ENCODE data around the genes PNPLA6, MCEMP1, CD209, ELAVL1 and FBN3.

DNA sequence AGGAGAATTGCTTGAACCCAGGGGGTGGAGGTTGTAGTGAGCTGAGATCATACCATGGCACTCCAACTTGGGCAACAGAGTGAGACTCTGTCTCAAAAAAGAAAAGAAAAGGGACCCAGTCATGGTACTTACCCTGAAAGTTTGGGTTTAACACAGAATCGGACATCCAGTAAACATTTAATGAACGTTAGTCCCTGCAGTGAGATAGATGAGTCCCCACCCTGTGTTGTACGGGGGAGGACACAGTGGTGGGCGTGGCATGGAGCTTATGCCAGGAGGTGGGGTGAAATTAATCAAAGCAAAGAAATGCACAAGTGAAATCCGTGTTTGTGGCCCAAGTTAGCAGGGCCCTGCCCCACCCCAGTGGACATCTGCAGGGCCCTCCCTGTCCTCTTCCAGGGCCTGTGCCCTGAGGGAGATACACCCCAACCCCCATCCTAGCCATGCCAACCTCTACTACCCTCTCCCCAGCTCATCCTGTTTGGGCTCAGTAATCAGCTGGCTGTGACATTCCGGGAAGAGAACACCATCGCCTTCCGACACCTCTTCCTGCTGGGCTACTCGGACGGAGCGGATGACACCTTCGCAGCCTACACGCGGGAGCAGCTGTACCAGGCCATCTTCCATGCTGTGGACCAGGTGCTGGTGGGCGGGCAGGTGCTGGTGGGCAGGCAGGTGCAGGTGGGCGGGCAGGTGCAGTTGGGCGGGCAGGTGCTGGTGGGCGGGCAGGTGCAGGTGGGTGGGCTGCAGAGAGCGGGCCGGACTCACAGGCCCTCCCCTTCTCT lies 3.7 kb downstream of the MCOLN1 start:
- PRO-cap: no peak

DNA sequence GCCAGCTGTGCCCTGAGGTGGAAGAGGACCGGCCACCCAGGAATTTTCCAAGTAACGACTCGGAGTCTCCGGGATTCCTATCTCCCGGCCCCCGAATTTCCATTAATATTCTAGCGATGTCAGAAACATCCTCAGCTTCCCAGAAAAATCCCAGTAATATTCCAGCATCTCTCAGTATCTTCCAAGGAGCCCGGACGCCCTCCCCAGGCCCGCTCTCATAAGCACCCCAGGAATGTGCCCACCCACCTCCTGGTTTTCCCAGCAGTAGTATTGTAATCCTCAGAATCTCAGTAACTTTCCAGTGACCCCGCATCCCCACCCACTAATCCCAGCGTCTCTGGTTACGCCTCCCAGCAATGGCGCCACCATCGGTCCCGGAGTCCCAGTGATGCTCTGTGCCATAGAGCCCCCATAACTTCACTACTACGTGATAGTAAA lies 1.1 kb upstream of the PNPLA6 start:
- PRO-cap: bidirectional peak, plus-strand start at position 356 of the sequence, minus-strand start at position 158 of the sequence

DNA sequence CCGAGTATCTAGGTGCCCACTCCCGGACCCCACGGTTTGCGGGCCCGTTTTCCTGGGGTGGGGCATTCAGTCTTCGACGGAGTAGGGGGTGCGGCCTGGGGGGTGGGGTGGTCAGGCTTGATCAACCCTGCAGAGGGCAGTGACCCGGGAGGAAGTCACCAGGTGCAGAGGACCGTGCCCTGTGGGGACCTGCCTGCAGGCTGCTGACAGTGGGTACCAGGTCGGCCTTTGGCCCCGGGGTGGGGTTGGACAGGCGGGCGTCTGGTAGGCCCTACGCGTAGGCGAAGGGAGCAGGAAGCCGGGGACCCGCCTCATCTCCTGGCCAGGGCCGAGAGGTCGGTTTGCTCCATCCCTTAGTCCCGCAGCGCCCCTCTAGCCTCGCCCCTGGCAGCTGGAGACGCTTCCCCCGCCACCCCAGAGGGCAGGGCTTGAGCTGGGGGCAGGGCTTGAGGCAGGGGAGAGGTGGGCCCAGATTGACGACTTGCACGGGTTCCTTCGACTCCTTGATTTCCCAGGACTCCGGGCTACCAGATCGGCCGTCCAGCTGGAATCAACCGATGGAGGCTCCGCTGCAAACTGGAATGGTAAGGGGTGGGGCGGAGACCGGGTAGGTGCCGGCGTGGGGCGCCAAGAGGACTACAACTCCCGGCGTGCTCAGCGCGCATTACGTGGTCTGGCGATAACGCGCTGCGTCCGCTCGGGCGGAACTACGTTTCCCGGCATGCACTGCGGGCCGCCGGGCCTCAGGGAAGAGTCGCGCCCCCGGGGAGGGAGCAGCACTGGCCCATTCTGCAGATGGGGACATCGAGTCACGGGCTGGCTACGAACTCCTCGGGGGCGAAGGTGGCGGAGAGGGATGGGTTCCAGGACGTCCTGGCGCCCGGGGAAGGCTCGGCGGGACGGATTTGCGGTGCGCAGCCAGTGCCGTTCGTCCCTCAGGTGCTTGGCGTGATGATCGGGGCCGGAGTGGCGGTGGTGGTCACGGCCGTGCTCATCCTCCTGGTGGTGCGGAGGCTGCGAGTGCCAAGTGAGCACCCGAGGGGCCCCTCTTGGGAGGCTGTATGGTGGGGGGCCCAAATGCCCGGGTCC lies at the start of gene PNPLA6:
PNPLA6 (plus strand) TSS at position 724 of the 1,089 bp plus-strand sequence.
- PRO-cap: bidirectional peak, plus-strand start at position 726 of the sequence, minus-strand start at position 583 of the sequence

- PRO-cap: no peak
Measured at GRCh38 chr19:7553483-7553960, 18.0 kb downstream of the PNPLA6 start.

GRCh38 chr19:7611647-7612004 lies 16.0 kb downstream of the CAMSAP3 start:
- PRO-cap: no peak

GRCh38 chr19:7648340-7648906 lies 11.5 kb downstream of the STXBP2 start:
- PRO-cap: no peak

DNA sequence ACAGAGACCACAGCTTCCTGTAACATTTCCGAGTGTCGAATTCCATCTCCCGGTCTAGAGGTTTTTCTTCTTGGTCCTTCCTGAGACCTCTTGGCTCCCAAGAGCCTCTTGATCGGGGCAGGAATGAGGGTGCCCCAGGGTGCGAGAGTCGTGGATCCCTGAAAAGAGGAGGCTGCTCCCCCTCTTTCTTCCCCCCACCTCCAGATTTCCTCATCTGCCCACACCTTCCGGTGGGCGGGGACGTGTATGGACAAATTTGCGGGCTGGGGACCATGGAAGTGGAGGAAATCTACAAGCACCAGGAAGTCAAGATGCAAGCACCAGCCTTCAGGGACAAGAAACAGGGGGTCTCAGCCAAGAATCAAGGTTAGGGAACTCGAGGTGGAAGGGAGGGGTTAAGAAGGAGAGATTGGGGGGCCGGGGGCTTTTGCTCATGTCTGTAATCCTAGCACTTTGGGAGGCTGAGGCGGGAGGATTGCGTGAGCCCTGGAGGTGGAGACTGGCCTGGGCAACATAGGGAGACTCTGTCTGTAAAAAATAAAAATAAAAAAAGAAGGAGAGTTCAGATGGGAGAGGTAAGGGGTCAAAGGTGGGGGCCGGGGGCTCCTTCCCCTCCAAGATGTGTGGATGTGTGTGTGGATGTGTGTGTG lies at the start of gene MCEMP1:
MCEMP1 (plus strand) TSS at position 281 of the 650 bp plus-strand sequence.
- PRO-cap: no peak

- PRO-cap: no peak
Measured at GRCh38 chr19:7678741-7680002, 1.5 kb upstream of the TRAPPC5 start.

DNA sequence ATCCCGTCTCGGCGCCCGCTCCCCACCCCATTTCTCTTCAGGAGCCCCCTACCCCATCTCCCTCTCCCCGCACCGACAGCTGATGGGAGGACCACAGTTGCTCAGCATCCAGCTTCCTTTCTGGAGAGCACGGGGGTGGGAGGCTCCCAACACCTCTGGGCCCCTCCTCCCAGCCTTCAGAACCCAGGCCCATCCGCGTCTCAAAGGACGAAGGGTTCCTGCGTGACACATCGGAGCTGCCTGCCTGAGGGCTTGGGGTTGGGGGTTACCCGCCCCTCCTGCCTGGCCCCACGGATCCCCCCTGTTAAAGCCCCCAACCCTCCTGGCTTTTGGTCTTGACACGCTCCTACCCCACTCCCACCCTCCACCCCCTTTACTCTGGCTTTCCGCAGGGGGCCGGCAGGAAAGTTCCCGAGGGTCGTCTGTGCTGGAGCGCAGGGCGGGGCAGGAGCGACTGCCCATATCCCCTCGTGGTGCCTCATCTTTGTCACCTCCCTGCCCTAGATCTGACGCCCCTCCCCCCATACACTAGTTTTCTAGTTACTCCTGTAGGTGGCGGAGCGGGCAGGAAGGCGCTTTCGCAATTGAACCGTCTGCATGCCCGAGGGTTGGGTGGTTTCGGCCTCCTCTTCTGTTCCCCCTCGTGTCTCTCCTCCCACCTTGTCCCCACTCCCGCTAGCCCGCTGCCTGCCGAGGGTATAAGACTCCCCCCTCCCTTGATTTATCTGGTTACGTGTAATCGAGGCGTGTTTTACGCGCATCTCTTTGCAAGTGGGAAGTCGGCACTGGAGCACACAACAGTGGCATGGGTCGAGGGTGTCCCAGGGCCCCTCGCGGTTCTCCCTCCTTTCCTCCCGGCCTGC lies 929 bp downstream of the TRAPPC5 start:
- PRO-cap: no peak

DNA sequence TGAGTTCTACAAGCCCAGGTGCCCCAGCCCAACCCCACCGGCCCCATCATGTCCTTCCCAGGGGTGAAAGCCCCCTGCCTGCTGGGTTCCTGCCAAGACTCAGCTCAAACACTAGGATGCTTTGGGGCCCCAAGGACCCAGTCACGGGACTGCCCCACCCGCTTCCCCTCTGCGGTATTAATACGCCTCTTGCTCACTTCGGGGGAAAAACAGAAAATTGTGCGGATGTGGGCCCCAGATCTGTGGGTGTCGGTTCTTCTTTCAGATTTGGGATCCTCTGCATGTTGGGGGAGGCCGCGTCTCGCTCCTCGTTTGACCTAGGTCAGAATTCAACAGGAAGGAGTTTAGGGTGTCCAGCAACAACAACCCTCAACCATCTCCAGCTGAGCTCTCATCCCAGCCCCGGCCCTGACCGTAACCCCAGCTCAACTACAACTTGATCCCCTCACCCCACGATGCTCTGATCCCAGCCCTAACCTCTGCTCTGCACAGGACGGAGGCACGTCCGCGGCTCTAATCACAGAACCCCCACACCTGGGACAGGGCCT lies 3.8 kb upstream of the FCER2 start:
- PRO-cap: unidirectional peak, plus-strand start at position 347 of the sequence

DNA sequence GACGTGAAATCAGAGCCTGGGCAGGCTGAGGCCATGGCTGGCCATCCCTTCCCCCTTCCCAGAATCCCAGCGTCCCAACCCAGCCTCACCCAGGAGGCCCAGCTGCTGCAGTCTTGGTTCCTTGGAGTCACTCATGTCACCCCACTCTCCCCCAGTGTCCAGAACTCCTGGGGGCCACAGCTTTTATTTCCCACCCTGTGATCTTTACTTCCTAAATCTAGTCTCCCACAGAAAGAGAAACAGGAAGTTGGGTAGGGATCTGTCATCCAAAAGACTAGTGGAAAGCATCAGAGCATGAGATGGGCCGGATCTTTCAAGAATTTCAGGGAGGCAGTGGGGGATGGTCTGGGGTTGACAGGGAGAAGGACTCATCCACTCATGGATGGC lies at the start of gene CD209:
CD209 (minus strand) TSS at position 158 of the 387 bp plus-strand sequence.
- PRO-cap: unidirectional peak, minus-strand start at position 159 of the sequence

DNA sequence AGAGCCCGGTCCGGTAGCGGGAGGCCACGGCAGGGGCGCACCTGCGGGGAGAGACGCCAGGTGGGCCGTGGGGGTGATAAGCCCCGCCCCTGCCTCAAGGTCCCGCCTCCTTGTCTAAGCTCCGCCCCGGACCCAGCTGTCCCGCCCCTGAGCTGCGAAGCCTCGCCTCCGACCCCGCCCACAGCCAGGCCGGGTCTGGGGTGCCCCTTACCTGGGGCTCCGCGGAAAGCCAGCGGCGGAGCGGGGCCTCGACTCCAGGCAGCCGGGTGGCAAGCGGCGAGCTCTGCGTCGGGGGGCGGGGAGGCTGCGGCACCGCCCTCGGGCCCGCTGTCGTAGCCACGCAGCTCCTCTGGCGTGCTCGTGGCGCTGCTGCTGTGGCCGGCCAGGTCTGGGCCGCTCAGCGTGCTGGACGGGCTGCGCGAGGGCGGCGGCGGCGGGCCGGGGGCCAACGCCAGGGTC lies 4.7 kb downstream of the PRR36 start:
- PRO-cap: unidirectional peak, plus-strand start at position 181 of the sequence

GRCh38 chr19:7873252-7873536 lies 996 bp downstream of the PRR36 start:
- PRO-cap: no peak

DNA sequence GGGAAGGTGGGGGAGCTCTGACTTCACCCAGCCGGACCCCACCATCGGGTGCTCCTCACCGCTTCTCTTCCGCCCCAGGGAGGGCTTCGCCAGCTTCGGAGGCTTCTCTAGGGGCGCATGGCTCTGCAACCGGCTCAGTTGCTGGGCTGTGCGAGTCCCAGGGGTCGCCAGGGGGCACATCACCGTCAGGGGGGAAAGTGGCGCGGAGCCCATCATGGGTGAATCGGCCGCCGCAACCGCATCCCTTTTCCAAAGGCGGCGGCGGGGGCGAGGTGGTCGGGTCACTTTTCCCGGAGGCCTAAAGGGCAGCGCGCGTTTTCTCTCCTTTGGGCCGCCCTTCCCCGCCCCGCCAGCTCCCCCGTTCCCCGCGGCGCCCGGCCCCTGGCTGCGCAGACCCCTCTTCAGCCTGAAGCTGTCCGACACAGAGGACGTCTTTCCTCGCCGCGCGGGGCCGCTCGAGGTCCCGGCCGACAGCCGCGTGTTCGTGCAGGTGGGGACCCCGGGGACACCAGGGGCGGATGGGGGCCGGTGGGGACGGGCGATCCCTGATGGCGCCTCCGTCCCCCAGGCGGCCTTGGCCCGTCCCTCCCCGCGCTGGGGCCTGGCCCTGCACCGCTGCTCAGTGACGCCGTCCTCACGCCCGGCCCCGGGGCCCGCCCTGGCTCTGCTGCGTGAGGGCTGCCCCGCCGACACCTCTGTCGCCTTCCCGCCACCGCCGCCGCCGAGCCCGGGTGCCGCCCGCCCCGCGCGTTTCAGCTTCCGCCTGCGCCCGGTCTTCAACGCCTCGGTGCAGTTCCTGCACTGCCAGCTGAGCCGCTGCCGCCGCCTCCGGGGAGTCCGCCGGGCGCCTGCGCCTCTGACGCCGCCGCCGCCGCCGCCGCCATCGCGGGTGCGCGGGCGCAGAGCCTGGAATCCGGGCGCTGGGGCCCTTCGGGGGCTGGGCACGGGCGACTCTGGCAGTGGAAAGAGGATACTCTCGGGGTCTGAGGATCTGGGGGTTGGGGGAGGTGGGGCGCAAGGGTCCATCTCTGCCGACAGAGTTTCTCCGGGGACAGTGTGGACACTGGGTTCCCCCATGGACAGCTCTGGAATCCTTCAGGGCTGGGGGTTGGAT lies 1.8 kb downstream of the TGFBR3L start:
- PRO-cap: no peak

DNA sequence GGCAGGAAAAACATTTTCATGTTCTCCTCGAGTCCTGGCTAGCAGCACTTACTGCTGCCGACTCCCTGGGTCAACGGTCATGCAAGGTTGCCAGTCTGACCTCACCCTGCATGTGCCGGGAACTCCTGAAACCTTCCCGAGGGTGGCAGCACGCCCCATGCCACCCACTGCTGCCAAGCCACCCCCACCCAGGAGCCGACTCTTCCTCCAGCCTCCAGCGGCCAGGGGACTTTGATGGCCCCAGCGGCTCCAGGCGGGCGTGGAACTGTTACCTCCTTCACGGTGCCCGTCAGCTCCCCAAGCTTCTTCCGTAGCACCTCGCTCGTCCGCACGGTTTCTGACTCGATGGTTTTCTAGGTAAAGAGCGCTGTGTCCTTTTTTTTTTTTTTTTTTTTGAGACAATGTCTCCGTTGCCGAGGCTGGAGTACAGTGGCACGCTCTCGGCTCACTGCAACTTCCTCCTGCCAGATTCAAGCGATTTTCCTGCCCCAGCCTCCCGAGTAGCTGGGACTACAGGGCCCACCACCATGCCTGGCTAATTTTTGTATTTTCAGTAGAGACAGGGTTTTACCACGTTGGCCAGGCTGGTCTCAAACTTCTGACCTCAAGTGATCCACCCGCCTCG lies 8.6 kb downstream of the TIMM44 start:
- PRO-cap: no peak

GRCh38 chr19:8004693-8004975 lies 807 bp downstream of the ELAVL1 start:
- PRO-cap: no peak

DNA sequence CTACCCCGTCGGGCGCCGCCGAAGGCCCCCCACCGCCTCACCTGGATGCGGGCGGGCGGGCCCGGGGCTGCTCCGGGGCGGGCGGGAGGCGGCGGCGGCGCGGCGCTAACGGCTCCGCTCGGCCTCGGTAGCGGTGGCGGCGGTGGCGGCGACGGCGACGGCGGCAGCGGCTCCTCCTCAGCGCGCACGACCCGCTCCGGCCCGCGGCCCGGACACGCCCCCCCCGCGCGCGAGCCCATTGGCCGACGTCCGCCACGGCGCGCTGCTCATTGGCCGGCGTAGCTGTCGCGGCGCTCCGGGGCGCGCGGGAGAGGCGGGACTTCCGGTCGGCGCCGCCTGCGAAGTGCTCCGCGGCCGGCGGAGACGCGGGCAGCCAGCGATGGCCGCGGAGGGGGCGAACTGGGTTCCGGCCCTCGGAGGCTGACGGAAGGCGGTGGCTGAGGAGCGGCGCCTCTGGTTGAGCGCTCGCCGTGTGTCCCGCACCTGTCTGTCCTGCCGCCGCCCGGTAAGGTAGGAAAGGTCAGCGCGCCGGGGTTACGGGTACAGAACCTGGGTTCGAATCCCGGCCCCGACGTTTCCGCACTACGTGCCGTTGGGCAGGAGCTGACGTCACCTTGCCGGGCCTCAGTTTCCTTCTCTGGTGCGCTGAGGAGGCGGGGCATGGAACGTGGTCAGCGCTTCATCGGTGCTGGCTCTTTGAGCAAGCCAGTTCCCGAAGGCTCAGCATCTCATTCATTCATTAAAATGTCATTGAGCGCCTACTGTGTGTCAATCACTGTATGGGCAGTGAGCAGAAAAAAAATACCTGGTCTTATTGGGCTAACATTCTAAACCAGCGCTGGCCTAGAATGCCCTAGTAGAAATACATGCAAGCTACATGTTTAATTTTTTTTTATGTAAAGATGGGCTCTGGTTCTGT lies at the start of gene ELAVL1:
ELAVL1 (minus strand) TSS at position 188 of the 919 bp plus-strand sequence.
- PRO-cap: bidirectional peak, plus-strand start at position 341 of the sequence, minus-strand start at position 198 of the sequence

- PRO-cap: no peak
Measured at GRCh38 chr19:8033169-8033745, 19.3 kb upstream of the CCL25 start.

DNA sequence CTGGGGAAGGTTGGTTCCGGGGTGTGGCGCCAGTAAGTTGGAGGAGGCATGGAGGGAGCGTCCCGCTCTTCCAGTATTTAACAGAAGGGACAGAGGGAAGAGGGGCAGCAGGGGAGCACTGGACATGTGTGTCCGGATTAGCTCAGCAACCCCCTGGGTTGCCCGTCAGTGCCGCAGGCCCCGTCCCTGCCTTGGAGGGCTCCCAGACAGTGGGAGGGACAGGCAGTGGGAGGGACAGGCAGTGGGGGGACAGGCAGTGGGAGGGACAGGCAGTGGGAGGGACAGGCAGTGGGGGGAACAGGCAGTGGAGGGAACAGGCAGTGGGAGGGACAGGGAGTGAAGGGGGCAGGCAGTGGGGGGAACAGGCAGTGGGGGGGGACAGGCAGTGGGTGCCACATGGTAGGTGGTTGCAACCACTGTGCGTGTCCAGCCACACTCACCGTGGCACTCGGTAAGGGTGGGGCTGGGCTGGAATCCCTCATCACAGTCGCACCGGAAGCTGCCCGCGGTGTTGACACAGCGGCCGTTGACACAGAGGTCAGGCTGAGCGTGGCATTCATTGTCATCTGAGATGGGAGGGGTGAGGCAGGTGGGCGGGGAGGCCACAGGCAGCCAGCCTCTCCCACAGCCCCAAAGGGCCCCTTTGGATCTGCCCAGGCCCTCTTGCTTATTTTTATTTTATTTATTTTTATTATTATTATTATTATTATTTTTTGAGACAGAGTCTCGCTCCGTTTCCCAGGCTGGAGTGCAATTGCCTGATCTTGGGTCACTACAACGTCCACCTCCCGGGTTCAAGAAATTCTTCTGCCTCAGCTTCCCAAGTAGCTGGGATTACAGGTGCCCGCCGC lies 33.4 kb downstream of the CCL25 start:
- PRO-cap: no peak

GRCh38 chr19:8148925-8150267 lies at the start of gene FBN3:
Gene FBN3, minus strand, starts transcription at chr19:8149592.
- PRO-cap: no peak

Data from bile duct (tissue), 1 donor.